ENCODE measurements around the gene ATXN2.

GRCh38 chr12:109722605-109723132, 9.0 kb downstream of the FAM222A start:
- PRO-cap: no peak
- RRBS, 2 experiments: no CpG with 5 or more reads among the region's 10 CpGs

DNA sequence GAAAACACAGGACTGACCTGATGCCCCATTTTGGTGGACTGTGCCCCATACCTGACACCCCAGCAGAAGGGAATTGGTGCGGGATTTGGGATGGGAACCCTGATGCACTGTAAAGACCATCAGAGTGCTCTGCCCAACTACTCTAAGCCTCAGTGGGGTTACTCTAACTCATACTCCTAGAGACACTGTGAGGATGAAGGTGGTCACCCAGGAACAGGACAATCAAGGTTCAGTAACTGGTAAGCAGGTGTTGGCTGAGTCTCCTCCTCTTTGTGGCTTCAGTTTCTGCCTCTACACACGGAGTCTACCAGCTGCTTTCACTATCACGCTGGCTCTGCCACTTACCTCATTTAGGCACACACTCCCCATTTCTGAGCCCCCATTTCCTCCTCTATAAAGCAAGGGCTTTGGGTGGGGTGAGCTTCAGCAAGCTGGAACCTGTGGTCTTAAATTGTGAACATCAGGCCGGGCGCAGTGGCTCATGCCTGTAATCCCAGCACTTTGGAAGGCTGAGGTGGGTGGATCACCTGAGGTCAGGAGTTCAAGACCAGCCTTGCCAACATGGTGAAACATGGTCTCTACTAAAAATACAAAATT, 7.3 kb upstream of the TCHP start:
- PRO-cap: no peak
- RRBS, 2 experiments: no CpG with 5 or more reads among the region's 5 CpGs

GRCh38 chr12:109903688-109904277, 3.7 kb downstream of the TCHP start:
- PRO-cap: no peak
- RRBS, 2 experiments: no CpG with 5 or more reads among the region's 9 CpGs

DNA sequence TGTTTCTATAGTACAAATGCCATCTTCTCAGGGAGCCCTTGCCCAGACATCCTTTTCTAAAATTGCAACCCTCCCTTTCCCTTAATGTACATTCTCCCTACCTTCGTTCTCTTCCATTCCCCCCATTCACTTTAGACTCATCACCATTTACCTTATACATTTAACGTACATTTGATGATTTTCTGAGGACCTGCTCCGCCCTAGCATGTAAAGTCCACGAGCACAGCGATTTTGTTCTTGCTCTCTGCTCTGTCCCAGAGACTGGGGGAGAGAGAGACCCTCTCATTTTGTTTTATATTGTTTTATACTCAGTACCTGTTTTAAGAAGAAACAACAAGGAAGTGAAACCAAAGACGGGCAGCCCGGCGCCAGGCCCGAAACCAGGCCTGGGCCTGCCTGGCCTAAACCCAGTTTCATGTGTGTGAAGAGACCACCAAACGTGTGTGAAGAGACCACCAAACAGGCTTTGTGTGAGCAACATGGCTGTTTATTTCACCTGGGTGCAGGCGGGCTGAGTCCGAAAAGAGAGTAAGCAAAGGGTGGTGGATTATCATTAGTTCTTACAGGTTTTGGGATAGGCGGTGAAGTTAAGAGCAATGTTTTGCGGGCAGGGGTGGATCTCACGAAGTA, 681 bp upstream of the C12orf76 start:
- PRO-cap: unidirectional peak, minus-strand start at position 267 of the sequence
- RRBS, 2 experiments: no CpG with 5 or more reads among the region's 15 CpGs

- PRO-cap: no peak
- RRBS, 2 experiments: no CpG with 5 or more reads among the region's 18 CpGs
Observed at GRCh38 chr12:110108783-110110112, 14.9 kb upstream of the IFT81 start.

GRCh38 chr12:110282520-110282924, 1.5 kb downstream of the ATP2A2 start:
- PRO-cap: no peak
- RRBS, 2 experiments: no CpG with 5 or more reads among the region's 3 CpGs

DNA sequence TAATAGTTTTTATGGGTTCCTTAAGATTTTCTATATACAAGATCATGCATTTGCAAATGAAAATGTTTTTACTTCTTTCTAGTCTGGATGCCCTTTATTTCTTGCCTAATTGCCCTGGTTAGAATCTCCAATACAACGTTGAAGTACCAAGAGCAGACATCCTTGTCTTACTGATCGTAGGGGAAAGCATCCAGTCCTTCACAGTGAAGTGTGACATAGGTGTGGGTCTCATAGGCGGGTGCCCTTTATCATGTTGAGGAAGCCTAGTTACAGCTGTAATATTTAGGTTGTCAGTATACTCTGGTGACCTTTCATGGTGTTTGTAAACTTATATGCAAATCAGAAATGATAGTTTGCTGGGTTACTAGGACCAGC, 27.1 kb downstream of the ATP2A2 start:
- PRO-cap: no peak
- RRBS, 2 experiments: no CpG with 5 or more reads among the region's 3 CpGs

- PRO-cap: no peak
- RRBS, 2 experiments: no CpG with 5 or more reads among the region's 4 CpGs
Observed at GRCh38 chr12:110332290-110332504, 51.1 kb downstream of the ATP2A2 start.

DNA sequence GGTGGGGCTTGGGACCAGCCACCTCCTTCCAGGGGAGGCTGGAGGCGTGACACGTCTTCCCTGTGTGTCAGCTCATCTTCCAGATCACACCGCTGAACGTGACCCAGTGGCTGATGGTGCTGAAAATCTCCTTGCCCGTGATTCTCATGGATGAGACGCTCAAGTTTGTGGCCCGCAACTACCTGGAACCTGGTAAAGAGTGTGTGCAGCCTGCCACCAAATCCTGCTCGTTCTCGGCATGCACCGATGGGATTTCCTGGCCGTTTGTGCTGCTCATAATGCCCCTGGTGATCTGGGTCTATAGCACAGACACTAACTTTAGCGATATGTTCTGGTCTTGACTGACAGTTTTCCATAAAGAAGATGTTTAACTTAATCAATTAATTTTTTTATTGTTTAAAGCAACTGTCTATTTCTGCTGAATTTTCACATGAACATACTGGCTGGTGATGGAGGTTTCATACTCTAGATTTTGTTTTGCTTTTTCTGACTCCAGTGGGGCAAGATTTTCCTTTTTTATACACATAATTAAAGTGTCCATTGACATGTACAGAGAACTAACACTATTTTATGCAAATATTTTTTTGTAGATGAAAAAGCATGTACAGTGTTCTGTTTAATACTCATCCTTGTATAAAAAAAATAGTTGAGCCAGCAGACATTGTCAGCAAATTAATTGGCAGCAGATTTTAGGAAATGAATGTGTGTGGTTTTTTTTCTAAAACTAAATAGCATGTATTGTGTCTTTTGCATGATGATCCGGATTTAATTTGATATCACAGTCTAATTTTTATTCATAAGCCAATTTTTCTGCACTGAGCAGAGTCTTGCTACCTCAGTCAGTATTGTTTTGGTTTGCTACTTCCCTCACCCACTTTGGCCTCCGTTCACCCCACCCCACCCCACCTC, 57.1 kb downstream of the ANAPC7 start:
- PRO-cap: no peak
- RRBS, 2 experiments: no CpG with 5 or more reads among the region's 14 CpGs

GRCh38 chr12:110567102-110567627, 16.0 kb downstream of the PPTC7 start:
- PRO-cap: no peak
- RRBS, 2 experiments: no CpG with 5 or more reads among the region's 4 CpGs

DNA sequence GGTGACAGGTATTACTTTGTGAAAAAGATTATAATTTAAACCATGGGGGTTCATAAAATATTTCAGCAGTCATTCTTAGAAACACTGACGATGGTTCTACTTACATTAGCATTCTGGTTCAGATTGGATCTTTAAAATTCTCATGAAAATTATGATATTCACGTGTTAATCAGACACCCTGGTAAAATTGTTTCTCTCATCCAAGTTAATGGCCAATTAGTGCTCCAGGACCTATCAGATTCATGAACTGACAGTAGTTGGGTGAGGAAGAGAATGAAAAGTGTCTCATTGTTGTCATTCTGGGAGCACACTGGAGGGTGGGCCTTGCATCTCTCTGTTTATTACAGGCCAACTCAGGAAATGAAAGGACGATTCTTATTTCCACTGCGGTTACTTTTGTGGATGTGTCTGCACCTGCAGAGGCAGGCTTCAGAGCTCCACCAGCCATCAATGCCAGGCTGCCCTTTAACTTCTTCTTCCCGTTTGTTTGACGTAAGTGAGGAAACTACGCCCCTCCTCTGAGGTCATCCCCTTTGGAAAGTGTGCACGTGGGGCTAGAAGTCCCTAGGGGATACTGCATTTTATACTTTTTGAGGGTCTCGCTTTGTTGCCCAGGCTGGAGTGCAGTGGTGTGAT, 33.6 kb downstream of the TCTN1 start:
- PRO-cap: no peak
- RRBS, 2 experiments: no CpG with 5 or more reads among the region's 9 CpGs

DNA sequence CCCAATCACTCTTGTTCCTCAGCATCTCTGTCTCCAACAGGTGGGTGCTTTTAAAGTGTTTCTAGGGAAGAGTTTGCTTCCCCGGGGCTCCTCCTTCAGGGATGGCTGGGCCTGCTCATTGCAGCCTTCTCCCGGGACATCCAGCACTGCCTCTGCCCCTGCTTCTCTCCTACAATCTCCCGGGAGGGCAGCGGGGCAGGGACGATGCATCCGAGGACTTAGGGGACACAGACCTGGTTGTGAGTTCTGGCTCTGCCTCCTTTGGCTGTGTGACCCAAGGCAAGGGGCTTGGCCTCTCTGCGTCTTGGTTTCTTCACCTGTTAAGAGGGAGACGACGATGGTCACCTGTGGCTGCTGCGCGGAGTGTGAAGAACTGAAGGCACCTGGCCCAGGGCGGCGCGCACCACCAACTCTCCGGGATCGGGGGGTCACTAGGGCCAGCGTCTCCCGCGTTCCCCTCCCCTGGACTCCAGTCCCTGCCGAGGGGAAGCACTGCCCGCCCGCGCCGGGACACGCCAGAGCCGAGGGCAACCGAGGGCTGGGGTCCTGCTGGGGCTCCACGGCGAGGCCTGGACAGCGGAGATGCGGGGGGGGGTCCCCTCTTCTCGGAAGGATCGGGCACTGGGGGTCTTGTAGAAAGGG, 402 bp downstream of the HVCN1 start:
- PRO-cap: no peak
- RRBS, 2 experiments: 40 to 89% methylated on average over 12 of the region's 33 CpGs

GRCh38 chr12:110694153-110694939, 5.4 kb upstream of the HVCN1 start:
- PRO-cap: no peak
- RRBS, 2 experiments: no CpG with 5 or more reads among the region's 13 CpGs

DNA sequence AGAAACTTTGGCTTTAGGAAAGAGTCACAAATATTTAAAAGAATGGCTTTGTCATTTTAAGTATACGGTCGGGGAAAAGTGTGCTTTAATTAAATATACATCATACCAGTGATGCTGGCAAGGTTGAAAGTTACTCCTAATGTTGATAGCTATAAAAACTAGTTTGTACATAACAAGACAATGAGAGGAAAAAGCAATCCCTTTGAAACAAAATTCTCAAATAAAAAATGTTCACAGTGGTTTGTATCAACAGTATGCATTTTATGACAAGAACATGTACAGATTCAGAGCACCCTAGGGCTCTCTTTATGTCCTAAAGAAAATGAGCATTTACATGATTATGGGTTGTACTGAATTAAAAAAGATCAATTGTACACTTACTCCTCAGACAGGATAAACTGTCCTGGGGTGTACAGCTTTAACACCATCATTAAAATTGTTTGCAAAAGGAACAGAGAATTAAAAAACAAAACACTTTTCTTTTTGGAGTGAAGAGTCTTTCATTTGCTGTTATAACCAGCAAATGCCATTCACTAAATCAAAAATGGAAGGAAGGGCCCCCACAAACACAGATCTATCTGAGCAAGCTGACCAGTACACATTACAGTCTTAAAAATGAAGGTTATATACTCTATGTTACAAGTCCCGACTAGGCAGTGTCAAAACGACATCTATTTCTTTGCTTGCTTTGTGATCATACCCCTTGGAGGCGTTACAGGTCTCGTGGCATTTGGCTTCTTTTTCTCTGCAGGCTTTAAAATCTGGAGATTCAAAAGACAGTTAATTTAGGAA, 22.1 kb downstream of the PPP1CC start:
- PRO-cap: no peak
- RRBS, 2 experiments: no CpG with 5 or more reads among the region's 6 CpGs

DNA sequence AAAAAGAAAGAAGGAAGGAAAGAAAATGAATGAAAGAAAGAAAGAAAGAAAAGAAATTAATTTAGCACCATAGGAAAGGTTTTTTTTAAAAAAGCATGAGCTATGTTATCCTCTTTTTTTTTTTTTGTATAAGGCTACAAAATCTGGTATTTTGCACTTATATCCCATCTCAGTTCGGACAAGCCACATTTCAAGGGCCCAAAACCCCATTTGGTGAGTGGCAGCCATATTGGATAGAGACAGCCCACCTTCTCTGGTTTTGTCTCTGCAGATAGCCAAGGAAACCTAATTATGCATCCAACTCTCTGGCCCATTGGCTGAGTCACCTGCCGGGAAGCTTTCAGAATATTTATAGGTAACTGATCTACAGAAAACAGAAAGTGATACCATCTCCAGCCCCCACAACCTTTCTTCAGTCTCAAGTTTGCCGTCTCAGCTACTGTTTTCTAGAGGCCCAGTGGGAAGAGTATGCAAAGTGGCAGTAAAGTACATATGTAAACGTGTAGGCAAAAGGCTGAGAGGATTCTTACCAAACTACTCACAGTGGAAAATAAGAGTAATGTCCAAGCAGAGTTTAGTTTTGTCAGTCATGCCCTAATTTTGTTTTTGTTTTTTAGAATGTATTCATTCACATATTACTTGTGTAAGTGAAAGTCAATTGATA, 33.7 kb upstream of the PPP1CC start:
- PRO-cap: no peak
- RRBS, 2 experiments: no CpG with 5 or more reads among the region's 4 CpGs

GRCh38 chr12:110937139-110937566, 16.8 kb upstream of the MYL2 start:
- PRO-cap: no peak
- RRBS, 2 experiments: no CpG with 5 or more reads among the region's 18 CpGs

DNA sequence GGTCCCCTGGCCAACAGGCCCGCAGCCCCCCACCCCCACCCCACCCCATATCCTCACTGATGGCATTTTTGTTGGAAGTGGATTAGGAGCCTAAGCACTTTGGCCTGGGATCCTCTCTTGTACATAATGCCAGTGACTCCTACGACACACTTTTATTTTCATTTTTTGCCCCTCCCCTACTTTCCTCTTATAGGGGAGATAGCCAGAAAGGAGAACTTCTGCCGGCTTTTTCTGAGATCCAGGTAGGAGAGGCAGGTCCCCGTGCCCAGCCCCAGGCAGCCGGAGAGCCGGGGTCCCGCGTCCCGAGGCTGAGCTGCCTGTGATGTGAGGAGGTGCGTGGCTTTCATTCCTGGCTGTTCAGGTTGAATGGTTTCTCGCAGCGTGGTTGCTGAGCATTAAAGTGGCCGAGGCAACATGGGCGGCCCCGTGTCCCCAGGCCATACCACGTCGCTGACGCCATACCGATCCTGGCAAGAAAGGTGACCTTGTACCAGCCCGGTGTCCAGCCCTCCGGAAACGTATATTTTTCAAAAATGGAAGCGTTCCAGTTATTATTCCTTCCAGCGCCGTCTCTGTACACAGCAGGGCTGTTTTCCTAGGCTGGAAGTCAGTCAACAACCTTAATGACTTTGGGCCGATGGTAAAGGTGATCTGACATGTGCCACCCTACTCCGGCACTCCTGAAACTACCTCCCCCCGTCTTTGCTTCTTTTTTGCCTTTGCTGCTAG, 3.1 kb downstream of the CUX2 start:
- PRO-cap: no peak
- RRBS, 2 experiments: 79 to 87% methylated on average over 3 to 7 of the region's 28 CpGs

DNA sequence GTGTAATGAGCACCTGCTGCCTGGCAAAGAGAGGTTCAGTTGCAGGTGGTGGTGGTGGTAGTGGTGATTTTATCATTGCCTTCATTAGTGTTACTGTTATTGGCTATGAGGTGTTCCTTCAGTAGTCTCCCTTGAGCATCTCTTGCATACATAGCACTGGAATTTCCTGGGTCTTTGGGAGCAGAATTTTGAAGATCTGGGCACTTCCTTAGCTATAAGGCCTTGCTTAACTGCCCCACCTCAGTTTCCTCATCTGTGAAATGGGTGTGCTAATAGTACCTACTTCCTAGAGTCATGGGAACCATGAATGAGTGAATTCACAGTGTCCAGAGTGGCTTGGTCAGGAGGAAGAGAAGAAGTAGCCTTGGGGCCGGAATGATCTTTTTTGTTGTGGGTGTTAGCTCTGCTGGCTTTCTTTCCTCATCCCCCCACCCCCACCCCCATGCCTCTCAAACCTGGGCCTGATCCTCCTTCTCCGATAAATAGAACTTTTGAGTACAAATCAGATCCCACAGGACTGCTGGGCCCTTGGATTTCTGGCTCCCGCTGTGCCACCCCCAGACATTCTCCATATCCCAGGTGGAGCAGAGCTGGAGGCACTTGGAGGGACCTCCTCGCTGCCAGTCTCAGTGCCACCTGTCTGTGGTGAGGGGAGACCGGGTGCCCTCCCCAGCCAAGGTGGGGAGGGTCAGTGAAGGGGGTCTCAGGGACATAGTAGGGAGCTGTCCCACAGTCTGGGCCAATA, 2.4 kb downstream of the SH2B3 start:
- PRO-cap: no peak
- RRBS, 2 experiments: no CpG with 5 or more reads among the region's 5 CpGs

GRCh38 chr12:111597230-111597860, 1.8 kb downstream of the ATXN2 start:
- PRO-cap: bidirectional peak, plus-strand start at chr12:111597401, minus-strand start at chr12:111597423
- RRBS, 2 experiments: 0% methylated on average over 3 of the region's 28 CpGs; no CpG with 5 or more reads in 1 of the 2 experiments

GRCh38 chr12:111599038-111599929, at the start of gene ATXN2:
Gene ATXN2, minus strand, starts transcription at chr12:111599315.
- PRO-cap: bidirectional peak, plus-strand start at chr12:111599096, minus-strand start at chr12:111598694; bidirectional peak, plus-strand start at chr12:111599446, minus-strand start at chr12:111599296; bidirectional peak, plus-strand start at chr12:111599663, minus-strand start at chr12:111599561
- RRBS, 2 experiments: 1% methylated on average over 68 to 74 of the region's 112 CpGs

All from HEK293 (cell line).